Aorta (tissue), 1 donor: ENCODE results near the genes CLDN34 and ARHGAP6.

GRCh38 chrX:4043900-4044236 is 330.4 kb upstream of the PRKX start:
- PRO-cap, result no peak

DNA sequence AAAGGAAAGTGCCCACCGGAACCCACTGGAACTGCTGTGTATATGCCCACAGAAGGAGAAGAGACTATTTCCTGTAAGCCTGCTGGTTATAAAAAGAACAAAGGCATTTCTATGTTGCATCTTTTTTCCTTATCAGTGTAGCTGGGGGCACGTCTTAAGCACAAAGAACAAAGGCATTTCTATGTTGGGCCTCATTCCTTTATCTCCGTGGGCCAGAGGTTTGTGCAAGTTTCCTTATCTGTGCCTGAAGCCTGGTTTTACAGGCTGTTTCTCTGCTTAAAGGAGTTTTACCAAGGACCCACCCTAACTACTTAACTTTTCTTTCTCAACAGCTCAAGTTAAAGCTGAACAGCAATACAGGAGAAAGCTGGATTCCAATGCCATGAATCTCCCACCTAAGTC is 1176.6 kb downstream of the NLGN4X start:
- PRO-cap, result no peak

- PRO-cap, result no peak
These were observed 55.6 kb upstream of the STS start for GRCh38 chrX:7091874-7092287.

GRCh38 chrX:9292877-9293537 is 171.9 kb upstream of the TBL1X start:
- PRO-cap, result no peak

- PRO-cap, result no peak
These were observed at the start of gene CLDN34 for GRCh38 chrX:9966924-9967445. CLDN34 (plus strand) TSS chrX:9967358.

DNA sequence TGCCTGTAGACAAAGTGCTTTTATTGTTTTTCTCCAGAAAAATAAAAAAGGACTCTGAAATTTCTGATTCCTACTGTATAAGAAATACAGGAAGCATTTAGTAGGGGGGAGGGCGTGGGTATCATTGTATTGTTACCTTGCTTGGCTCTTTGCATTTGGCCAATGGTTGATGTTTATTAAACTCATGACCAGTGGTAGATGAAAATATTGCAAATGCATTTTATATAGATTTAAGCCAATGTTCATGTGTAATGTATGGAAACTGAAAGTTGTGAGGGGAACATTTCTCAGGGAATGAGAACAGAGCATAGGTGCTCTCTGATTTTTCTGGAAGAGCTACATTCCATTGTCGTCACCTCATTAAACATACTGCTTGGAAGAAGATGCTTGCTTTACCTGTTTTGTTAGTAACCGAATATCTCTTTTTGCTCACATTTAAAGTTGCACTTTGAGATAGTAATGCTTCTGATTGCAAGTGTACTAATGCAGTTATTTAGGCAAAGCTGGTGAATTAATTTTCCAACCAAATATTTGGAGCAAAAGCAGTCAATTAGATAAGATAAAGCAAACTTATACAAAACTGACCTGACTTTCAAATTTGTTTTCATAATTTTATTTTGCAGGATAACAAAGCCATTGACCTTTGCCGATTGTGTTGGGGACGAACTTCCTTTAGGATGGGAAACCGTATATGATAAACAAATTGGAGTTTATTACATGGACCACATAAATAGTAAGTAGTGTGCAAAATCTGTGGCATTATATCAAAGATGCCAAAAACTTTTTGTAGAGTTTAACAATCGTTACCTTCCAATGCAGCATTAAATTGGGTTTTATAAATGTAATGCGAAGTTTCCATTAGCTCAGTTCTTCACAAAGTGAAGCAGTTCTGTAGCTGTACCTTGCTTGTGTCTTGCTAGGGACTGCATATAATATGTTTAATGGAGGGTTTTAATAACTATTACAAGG is 93.7 kb upstream of the CLCN4 start:
- PRO-cap, result no peak

- PRO-cap, result no peak
These were observed 45.2 kb upstream of the CLCN4 start for GRCh38 chrX:10111380-10112215.

DNA sequence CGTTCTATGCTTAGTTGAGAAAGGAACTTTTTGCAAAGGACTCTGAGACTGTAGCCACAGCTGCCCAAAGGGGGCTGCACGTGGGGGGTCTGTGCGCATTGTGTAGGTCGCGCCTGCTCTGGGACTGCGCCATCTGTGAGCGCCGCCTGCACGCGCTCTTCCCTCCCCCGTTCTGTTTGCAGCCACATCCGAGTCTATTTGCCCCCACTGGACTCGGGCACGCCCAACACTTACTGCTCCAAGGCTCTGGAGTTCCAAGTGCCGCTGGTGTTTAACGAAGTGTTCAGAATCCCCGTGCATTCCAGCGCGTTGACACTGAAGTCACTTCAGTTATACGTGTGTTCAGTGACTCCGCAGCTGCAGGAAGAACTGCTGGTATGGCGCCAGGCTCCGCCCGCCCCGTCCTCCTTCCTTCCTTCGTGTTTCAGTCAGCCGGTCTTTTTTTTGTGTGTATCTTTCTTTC is 30.8 kb upstream of the CLCN4 start:
- PRO-cap, result no peak

DNA sequence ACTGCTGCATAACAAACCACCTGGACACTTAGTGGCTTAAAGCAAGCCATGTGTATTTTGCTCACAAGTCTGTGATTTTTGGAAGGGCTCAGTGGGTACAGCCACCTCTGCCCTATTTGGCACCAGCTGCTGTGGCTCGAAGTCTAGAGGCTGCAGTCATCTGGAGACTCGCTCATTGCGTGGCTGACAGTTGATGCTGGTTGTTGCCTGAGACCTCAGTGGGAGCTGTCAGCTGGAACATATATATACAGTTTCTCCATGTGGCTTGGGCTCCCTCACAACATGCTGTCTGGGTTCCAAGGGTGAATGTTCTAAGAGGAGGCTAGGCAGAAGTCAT is 60.8 kb upstream of the MID1 start:
- PRO-cap, result no peak

DNA sequence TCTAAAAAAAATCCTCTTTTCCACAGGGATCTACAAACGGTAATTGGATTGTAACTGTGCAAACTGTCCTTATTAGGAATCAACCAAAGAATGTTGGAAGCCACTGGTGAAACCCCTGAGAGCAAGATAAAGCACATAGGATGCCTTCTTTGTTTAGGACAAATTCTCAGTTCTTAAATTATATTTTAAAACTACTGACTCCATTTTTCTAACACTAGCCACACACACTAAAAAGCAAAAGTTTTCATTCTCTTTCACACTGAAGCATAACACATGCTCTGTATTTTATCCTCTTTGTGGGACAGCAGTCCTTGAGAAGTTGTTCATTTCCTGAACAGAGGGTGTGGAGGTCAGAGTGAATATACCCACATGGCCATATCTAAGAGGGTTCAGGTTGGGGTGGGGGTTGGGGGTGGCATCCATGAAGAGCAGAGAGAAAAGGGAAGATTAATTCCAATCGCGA is 27.0 kb upstream of the AMELX start:
- PRO-cap, result no peak

DNA sequence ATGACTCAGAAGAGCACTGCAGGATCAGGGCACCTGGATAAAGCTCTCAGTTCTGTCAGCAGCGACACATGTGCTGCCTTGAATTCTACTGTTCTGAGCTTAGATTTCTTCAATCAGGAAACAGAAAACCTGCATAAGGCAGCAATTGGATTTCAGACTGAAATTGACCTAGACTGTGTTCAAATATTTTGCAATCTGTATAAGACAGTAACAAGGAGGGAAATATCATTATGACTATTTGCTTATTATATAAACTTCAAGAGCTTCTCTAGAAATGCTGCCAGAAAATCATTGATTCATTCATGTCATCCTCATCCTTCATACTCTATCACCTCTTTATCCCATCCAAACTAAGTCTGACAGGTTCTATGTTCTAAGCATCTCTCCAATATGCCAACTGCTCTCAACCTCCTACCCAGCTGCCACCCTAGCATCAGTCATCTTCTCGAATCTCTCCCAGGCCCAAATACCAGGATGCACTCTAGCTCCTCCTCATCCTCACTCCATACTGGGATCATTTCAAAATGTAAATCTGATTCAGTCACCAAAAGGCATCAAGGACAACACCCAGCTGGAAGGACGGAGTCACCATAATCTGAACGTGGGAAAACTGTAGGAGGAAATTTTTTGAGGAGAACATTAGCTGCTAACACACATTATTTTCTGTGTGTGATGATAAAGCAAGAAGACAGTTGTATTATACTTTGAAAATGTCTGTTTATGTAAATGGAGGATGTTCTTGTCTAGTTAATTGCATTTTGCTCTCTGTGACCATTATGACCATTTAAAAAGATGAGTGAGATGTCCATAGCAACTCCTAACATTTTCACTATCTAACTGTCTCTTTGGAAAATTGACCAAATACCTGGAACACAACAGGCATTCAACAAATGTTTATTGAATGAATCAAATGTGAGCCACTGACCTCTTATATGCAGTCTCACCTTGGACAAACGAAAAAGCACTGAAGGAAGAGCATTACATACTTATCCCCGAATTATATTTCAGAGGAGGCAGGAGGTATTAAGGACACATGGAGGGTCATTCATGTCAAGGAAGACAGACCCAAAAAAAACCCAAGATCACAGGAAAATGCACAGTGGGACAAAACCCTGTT is 131.3 kb downstream of the AMELX start:
- PRO-cap, result no peak

DNA sequence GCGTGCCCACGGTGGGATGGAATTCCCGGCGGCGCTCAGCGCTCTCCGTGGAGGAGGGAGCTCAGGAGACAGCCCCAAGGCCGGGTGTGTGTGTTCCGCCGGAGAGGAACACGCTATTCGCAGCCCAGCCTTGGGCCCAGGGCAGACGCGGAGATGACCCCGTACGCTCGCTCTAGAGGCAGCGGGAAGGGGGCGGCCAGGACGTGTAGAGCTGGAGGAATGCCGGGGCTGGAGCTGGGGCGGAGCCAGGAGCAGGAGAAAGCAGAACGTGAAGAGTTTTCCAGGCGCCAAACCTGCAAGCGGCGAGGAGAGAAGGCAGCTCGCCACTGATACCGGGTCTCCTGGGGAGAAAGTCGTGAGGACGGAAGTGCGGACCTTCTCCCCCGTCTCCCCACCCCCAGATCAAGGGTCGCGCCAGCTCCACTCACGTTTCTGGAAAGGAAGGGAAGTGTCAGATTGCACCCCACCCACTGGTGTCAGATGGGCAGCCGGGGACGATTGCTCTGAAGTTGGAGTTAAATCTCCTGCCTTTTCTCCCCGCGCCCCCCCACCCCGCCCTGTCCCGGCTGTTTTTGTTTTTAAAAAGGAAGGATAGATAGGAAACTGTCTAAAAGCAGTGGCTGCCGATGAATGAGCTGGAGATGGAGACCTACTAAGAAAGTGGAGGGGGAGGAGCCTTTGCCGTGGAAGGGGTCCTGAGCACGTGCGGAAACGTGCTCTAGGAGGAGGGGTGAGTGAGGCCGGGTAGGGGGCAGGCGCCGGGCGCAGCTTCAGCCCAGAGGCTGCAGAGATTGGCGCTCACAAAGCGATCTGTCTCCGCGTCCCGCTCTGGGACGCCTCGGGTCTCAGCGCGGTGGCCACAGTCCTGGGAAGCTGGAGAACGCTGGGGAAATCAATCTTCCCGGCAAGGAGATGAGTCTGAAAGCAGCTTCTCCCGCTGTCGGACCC is at the start of gene ARHGAP6:
Gene ARHGAP6, minus strand, starts transcription at position 349 of the 948 bp plus-strand sequence.
- PRO-cap, result no peak

DNA sequence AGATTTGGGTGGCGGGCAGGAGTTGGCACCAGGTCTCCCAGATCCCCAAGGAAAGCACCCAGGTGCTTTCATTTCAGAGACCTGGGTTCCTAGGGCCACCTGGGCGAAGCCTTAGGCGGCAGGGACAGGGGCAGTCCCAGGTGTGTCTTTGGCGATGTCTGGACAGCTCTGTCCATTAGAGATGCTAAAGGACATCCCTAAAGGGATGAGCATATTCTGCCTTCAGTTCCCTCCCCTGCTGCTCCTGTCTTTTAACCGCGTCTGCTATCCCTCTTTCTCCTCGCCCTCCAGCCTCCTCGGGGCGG is 960 bp downstream of the MSL3 start:
- PRO-cap, result no peak

DNA sequence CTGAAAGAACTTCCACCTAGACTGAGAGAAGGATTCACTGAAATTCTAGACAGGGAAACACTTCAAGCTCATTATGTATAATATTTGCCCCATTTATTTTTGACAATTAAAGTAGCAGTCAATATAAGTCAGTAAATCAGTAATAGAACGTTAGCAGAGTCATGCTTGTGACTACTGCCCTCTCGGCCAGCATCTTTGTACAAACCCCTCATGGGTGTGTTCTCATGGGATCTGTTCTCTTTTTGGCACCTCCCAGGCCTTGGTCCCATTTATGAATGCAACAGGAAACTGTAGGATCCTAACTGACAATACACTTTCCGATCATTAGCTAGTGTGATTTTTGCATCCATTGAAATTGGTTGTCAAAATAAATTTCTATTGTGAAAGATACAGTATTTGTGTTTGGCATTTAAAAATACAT is 2.9 kb downstream of the MSL3 start:
- PRO-cap, result no peak

GRCh38 chrX:12138534-12139058 is 323 bp downstream of the FRMPD4 start:
- PRO-cap, result no peak

- PRO-cap, result no peak
These were observed 32.0 kb downstream of the PRPS2 start for GRCh38 chrX:12823101-12823676.

DNA sequence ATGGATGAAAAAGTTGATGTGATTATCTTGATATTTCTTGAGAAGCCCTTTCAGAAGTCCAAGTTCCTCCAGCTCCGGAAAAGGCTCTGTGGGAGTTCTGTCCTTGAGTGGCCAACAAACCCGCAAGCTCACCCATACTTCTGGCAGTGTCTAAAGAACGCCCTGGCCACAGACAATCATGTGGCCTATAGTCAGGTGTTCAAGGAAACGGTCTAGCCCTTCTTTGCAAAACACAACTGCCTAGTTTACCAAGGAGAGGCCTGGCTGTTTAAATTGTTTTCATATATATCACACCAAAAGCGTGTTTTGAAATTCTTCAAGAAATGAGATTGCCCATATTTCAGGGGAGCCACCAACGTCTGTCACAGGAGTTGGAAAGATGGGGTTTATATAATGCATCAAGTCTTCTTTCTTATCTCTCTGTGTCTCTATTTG is 18.0 kb upstream of the TLR8 start:
- PRO-cap, result no peak

GRCh38 chrX:12910397-12910875 is 4.0 kb downstream of the TLR8 start:
- PRO-cap, result no peak

DNA sequence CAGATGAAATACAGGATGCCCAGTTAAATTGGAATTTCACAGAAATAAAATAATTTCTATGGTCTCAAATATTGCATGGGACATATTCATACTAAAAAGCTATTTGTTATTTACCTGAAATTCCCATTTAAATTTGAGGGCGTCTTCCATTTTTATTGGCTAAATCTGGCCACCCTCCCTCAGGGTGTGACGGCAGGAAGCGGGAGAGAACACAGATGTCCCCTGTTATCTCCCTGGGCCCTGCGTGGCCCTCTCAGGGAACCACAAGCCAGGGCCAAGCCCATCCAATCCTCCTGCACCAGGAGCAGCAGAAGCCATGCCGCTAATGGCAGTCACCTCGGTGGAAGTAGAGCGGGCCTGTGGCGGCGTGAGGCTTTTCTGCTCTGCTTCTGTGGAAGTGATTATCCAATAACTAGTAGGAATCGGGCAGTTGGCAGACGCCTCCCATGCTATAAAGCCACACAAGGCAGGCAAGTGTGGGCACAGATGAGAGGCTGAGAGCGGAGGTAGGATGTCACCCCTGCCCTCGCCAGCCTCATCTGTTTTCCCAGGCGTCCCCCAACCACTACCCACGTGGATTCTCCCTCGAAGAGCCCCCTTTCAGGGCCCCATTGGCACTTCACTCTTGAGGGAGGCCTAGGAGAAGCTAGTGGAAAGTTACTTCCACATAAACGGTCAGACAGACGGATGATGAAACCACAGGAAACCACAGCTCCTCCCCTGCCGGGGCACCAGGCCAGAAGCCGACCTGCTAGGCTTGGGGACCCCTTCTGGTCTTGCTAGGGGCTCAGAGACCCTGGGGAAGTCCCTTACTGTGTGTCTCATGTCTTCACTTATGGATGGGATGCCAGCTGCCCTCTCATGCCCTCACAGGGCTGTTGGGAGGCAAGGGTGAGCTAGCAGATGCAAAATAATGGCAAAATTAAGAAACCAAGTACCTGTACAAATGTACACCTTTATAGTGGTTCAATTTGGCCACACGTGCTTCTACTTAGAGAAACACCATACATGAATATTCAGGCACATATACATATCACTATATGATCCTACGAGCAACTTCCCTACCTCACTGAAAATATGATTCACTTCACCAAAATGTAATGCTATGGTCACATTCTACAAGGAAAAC is 18.8 kb upstream of the TMSB4X start:
- PRO-cap, result no peak

DNA sequence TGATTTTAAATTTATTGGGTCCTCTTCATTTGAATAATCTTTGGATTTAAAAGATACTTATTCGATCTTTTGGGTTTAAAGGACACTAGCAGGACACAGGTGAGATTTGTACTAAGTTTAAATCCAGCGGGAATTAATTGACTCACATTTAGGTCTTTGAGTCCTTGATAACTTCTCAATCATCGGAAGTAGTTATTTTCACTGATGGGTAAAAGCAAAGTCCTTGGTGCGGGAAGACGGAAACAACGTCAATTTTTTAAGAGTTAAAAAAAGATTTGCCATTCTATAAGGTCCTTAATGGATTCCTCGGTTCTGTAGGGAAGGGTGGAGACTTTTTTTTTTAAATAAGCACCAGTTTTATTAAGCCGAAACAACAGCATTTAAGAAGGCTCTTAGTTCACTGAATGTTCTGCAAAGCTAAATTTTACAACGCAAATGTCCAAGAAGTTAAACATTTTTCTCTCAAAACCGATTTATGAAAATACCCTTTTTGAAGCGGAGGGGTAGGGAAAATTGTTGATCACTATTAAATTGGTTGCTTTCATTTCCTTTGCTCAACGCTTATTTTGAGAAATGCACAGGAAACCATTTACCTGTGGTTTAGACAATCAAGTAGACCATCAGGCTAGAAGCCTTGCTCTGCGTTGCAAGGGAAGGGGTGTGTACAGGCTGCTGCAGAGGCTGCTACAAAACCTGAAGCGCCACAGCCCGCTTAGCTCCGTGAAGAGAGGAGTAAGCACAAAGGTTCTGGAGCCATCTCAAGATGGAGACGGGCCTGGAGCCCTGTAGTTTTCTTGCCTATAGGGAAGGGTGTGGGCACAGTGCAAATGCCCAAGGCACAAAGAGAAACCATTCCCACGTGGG is 3.1 kb downstream of the TMSB4X start:
- PRO-cap, result unidirectional peak, plus-strand start at position 222 of the sequence